RPMI7951 (cell line): ENCODE results near the genes FLACC1 and ALS2.

DNA sequence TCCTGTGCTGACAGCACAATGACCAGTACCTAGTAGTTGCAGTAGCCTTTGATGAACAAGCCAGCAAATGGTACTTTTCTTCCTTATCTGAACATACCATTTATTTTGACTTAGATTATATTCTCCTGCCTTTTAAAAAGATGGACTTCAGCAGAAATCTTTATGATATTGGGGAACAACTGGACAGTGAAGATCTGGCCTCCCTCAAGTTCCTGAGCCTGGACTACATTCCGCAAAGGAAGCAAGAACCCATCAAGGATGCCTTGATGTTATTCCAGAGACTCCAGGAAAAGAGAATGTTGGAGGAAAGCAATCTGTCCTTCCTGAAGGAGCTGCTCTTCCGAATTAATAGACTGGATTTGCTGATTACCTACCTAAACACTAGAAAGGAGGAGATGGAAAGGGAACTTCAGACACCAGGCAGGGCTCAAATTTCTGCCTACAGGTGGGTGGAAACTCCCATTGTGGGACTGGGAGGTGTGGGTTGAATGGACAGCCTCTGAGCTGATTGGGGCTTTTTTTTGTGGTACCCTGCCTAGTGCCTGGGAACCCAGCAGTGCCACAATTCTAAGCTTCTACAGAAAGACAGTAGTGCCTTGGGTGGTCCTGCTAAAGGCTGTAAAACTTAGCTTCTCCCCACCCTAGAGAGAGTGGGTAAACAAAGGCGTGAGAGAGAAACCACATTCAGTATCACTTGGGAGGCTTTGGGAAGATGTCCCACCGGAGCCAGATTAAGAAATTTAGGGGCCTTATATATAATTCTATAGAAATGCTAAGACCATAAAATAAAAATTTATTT, 6.2 kb downstream of the CASP8 start:
- RAMPAGE, long total RNA, result no peak

DNA sequence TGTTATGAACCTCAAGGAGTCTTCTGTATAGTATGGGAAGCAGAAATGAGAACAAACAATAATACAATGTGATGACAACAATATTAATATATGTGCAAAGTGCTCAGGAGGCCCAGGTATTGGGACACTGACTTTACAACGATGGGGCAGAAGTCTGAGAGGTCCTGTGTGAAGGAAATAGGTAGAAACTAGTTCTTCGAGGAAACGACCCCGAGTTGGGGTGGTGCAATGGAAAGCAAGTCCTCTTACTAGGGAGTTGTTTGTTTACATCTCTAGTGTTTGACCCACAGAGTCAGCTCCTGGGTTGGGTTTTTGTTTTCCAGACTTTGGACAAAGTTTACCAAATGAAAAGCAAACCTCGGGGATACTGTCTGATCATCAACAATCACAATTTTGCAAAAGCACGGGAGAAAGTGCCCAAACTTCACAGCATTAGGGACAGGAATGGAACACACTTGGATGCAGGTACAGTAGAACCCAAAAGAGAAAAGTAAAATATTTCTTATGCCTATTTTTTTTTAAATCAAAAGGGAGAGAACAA, 16.2 kb downstream of the CASP8 start:
- RAMPAGE, long total RNA, result no peak

- RAMPAGE, long total RNA, result no peak
Observed at GRCh38 chr2:201280529-201280772, 20.1 kb downstream of the CASP8 start.

GRCh38 chr2:201346490-201346832, 10.7 kb downstream of the FLACC1 start:
- RAMPAGE, long total RNA, result no peak

DNA sequence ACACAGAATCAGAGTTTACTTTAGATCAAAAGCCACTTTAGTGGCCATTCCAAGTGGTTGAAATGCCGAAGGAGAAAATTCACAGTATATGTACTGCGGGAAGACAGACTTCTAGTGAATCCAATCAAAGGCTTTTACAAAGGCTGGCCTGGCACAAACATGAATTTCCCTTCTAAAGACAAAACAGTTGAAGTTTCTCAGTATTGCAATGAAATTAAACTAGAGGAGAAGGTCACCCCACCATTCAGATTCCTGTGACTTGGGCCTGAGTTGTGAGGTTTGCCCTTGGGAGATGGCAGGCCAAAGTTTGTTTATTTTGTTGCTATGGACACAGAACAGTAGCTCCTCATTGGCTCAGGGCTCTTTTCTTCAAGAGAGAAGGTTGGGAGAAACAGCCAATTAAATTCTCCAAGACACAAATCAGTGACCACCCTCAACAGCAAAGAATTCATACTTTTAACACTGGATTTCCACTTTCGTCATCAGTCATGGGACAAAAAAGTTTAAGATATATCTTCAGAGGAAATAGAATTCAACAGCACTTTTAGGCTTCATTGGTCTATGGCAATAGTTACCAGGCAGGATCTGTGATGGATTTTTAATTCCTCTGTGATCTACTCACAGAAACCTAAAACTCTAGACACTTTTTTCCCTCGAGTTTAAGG, at the start of gene FLACC1:
TSS of gene FLACC1 (minus strand) at position 273 of the 665 bp plus-strand sequence.
- RAMPAGE, long total RNA, result no peak

GRCh38 chr2:201432126-201432556, 19.1 kb downstream of the TRAK2 start:
- RAMPAGE, long total RNA, result no peak

DNA sequence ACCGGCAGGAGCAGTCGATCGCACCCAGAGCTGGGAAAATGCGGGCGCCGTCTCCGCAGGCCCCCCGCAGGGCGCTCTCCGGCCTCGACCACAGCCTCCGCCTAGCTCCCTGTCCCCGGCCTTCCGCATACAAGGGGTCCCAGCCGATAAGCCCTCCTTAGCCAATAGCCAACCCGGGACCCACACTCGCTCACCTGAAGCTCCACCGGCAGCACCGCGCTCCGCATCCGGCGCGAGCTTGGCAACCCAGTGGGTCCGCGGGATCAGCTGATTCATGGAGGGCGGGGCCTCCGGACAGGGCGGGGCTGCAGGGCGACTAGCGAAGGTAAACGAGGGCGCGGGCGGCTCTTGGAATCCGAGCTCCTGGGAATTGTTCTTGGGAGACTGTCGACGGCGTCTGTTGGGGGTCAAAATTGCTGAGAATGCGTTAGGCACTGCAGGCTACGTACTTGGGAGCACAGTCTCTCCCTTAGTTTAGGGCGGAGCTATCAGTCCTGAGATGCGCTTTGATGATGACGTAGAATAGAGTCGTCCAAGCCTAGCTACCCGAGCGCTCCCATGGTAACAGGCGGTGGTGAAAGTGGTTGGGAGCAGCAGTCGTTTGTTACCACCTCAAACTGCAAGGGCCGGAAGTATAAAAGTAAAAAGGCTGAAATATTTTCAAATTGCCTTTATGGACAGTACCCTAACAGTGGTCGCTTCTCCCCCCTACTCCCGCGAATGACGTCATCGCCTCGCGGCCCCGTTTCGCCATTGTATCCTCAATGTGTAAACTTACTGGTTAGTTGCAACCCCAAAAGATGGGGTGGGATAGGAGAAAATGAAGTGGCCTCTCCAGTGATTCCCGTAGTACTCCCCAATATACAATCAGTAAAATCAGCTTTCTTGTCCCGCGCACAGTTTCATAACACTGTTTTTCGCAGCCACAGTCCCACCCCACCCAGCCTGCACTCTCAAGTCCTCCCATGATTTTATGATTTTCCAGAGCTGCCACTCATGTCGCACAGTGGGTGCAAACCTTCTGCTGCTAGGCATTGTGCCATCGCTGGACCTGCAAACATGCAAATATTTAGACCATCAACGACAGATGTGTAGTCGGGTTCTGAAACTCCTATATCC, at the start of gene ALS2:
TSS of gene ALS2 (minus strand) at position 251 of the 1,119 bp plus-strand sequence.
- RAMPAGE, long total RNA, result no peak

GRCh38 chr2:202135693-202135945, 62.6 kb downstream of the KIAA2012 start:
- RAMPAGE, long total RNA, result no peak

- RAMPAGE, long total RNA, result no peak
Observed at GRCh38 chr2:202279079-202279457, 13.5 kb downstream of the NOP58 start.

- RAMPAGE, long total RNA, result no peak
Observed at GRCh38 chr2:202297105-202297540, 31.6 kb downstream of the NOP58 start.

- RAMPAGE, long total RNA, result no peak
Observed at GRCh38 chr2:203070506-203070778, 55.8 kb downstream of the NBEAL1 start.

DNA sequence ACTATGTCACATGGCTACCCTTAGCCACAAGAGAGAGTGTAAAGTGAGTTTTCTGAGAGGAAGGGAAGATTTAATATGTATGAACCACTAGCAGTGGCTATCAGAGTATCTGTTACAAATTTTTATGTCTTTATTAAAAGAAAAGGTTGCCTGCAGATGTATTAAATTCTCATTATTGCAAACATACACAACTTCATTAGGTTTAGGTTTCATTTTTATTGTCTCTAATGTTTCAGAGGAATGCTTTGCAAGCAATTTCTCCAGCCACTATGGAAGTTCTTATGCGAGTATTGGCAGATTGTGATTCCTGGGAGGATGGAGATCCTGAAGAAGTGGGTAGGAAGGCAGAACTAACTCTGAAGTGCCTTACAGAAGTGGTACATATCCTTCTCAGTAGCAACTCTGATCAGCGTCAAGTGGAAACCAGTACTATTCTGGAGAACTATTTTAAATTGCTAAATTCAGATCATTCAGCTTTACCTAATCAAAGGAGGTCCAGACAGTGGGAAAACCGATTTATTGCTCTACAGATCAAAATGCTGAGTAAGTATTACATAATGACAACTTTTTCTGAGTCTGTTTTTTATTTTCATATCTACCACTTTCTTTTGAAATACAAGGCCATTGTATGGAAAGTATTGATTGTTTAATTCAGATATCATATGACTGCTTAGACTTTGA, 68.4 kb downstream of the NBEAL1 start:
- RAMPAGE, long total RNA, result no peak

DNA sequence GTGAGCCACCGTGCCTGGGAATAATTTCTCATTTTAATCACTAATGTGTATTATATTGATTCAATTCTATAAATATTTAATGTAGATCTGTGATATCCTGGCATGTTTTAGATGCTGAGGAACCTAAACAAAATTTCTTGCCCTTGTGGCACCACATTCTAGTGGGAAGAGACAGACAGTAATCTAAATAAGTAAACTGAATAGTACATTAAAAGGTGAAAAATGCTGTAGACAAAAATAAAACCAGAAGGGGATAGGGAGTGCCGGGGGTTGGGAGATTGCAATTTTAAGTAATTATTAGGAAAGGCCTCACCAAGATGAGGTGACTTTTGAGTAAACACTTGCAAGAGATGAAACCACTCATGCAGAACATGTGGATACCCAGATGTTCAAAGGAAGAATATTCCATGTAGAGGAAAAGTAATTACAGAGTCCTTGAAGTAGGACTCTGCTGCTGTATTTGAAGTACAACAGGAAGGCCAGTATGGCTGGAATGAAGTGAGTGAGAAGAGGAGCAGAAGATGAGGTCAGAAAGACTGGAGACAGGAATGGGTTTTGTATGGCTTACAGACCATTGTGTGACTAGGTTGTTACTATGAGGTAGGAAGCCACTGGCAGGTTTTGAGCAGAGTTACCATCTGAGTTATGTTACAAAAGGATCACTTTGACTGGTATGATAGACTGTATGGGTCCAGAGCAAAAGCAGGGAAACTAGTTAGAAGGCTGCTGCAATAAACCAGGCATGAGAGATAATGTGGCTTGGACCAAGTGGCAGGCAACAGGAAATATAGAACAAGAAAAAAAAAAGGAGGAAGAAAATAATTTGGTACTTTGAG, 37.1 kb downstream of the CYP20A1 start:
- RAMPAGE, long total RNA, result no peak

DNA sequence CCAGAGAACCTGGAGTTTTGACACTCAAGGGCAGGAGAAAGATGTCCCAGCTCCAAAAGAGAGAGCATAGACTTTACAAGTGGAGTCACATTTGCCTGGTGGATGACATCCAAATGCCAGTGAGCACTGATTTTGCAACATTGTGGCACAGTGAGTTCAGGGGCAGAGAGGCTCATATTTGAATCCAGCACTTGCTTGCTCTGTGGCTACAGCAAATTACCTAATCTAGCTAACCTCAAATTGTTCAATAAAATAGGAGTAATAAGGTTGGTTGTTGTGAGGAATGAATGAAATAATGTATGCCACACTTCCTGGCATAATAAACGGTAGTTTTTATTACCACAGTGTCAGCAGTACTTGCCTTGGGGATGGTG, 69.5 kb upstream of the CD28 start:
- RAMPAGE, long total RNA, result no peak

GRCh38 chr2:203830618-203831086, 36.9 kb upstream of the CTLA4 start:
- RAMPAGE, long total RNA, result no peak

DNA sequence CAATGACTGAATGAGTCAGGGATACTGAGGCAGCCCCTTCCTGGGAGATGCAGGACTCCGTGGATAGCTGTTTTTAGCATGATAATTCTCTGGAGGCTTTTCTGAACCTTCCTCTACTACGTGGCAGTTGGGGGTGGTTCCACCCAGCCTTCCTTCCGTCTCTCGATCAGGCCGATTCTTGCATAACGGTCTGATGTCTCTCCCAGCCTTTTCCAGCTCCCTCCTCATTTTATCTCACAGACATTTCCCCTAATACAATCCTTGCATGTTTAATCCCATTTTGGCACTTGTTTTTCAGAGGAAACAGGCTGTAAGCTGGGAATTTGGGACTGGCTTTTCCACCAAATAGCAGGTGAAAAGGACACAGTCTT, 21.1 kb upstream of the CTLA4 start:
- RAMPAGE, long total RNA, result no peak

DNA sequence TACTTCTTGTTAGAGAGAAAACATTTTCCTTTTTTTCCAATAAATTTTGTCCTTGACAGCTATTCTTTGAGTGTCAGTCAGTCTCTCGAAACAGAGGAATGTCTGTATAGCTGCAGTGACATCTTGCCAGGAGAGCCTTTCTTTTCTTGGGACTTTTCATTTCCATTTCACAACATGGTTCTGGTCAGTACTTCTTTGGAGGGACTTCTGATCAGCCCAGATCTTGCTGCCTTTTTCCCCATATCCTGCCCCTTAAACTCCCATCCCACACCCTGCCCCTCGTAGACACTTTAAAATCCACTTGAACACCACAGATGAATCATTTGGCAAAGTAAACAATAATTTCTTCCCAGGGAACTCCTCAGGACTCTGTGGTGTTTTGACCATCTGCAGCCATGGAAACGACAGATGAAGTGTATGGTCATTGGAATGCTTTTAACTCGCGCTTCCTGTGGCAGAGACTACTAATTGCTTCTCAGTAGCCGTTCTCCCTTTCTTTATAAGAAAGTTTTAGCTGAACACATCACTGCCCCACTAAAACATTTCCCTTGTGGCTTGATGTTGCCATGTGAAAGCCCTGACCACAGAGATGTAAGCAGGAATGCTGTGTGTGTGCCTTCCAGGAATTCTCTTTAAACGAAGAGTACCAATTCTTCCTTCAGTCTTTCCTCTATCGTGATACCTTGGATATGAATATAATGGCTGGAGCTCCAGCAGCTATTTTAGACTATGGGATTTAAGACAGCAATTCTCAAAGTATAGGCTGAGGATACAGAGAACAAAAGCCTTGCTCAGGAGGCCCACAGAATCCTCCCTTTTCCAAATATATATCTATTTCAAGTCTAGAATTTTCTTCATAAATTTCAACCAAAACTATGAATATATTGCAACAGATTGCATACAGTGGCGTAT, 92.8 kb upstream of the PARD3B start:
- RAMPAGE, long total RNA, result no peak

- RAMPAGE, long total RNA, result no peak
Observed at GRCh38 chr2:204453702-204454338, 91.5 kb upstream of the PARD3B start.

DNA sequence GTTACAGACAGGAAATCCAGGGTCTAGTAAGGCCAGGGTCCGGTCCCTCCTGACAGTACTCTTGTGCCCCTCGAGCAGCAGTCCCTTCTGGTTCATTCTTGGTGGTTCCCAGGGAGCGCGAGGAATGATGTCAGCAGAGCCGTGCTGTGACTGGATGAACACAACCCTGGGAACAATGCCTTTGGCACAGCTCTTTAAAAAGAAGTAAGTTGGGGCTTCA, 33.9 kb downstream of the PARD3B start:
- RAMPAGE, long total RNA, result no peak

DNA sequence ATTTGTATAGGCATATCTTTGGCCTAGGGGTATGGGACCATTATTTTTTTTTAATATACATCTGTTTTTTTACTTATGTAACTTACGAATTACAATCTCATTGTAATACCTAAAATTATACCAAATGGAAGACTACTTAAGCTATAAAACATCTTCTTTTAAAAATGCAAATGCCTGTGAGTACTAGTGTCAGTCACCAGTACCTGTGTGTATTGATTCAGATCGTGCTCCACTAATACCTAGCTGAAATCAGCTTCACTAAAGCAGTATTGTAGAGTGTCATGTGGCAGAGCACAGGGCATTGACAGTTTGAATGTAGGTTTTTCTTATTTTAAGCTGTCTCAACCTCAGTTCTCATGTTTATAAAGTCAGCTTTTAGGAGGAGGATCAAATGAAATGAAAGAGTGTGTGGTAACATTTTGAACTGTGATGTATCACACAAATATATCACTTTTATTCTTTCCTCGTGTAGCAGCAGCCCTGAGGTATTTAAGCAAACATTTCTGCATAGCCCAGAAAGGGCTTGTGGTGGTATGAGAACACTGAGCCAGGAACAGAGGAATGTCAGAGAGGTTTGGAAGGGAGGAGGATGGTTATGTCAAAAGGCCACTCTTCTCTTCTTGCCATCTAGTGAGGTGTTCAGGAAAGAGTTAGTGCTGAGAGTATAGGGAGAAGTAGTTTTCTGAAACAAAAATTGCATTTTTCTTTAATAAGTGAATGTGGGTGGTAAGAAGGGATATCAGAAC, 150.1 kb downstream of the PARD3B start:
- RAMPAGE, long total RNA, result no peak